Skin of body (tissue), 2 donors: ENCODE measurements around a stretch of chr2.

- RAMPAGE, long total RNA, result no peak
Measured at GRCh38 chr2:148552522-148552948, 92.0 kb upstream of the EPC2 start.

DNA sequence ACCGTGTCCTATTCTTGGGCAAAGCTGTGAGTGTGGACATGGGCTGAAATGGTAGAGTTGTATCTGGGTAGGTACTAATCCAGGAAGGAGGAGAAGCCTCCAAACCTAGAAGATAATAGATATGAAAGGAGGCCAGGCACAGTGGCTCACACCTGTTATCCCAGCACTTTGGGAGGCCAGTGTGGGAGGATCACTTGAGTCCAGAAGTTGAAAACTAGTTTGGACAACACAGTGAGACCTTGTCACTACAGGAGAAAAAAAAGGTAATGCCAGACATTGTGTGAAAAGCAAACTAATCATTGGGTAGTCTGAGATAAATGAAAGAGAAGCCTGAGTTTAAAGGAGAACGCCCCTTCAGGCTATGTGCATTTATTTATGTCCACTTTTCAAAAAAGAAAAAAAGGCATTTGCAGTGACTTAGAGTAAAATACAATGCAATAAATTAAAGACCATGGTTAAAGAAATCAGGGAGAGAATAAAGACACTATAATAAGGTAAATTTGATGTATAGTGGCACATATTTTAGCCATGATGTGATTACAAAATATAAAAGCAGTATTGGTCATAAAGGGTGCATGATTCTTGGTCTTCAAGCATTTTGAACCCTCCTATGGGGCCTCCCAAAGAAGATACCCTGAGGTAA, 51.6 kb downstream of the EPC2 start:
- RAMPAGE, long total RNA, result no peak

DNA sequence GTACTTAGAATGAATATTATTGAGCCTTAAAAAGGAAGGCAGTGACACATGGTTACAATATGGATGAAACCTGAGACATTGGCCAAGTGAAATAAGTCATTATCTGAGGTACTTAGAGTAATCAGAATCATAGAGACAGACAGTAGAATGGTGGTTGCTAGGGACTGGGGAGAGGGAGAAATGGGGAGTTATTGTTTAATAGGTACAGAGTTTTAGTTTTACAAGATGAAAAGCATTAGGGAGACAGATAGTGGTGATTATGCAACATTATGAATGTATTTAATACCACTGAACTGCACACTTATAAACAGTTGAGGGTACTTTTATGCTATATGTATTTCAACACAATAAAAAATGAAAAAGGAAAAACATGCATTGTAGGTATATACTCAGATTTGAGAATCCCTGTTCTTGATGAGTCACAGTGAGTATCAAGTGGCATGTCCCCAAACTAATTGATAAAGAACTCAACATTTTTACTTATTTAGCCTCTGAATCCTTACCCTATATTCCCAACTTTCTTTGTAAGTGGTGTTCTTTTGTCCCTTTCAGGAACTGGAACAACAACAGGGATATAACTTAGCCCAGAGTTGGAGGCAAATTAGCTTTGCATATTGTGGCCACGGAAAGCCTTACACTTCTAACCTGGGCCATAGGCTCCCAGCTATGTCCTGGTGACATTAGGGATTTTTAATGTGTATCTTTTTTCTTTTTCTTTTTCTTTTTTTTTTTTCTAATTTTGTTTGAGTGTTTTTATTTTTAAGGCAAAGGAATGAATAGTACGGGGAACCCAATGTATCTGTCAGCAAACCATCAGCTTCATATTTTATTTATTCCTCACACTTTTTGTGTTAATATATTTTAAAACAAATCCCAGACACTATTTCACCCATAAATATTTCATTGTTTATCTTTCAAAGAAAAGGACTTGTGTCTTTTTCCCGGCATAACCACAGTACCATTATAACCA, 59.9 kb downstream of the EPC2 start:
- RAMPAGE, long total RNA, result no peak

GRCh38 chr2:148705229-148705932, 60.8 kb downstream of the EPC2 start:
- RAMPAGE, long total RNA, result no peak

DNA sequence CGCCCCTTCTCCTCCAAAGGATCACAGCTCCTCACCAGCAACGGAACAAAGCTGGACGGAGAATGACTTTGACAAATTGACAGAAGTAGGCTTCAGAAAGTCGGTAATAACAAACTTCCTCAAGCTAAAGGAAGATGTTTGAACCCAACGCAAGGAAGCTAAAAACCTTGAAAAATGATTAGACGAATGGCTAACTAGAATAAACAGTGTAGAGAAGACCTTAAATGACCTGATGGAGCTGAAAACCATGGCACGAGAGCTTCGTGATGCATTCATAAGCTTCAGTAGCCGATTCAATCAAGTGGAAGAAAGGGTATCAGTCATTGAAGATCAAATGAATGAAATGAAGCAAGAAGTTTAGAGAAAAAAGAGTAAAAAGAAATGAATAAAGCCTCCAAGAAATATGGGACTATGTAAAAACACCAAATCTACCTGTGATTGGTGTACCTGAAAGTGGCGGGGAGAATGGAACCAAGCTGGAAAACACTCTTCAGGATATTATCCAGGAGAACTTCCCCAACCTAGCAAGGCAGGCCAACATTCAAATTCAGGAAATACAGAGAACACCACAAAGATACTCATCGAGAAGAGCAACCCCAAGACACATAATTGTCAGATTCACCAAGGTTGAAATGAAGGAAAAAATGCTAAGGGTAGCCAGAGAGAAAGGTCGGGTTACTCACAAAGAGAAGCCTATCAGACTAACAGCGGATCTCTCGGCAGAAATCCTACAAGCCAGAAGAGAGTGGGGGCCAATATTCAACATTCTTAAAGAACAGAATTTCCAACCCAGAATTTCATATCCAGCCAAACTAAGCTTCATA, 61.6 kb downstream of the EPC2 start:
- RAMPAGE, long total RNA, result no peak

GRCh38 chr2:148922308-148922807, 47.3 kb downstream of the KIF5C start:
- RAMPAGE, long total RNA, result no peak

GRCh38 chr2:148999503-149000065, 38.9 kb upstream of the LYPD6B start:
- RAMPAGE, long total RNA, result no peak

GRCh38 chr2:149437669-149437942, 107.2 kb downstream of the LYPD6 start:
- RAMPAGE, long total RNA, result no peak

GRCh38 chr2:149591473-149592015, 4.0 kb upstream of the MMADHC start:
- RAMPAGE, long total RNA, result no peak

GRCh38 chr2:151288756-151288980, 800 bp downstream of the NMI start:
- RAMPAGE, long total RNA, result no peak

DNA sequence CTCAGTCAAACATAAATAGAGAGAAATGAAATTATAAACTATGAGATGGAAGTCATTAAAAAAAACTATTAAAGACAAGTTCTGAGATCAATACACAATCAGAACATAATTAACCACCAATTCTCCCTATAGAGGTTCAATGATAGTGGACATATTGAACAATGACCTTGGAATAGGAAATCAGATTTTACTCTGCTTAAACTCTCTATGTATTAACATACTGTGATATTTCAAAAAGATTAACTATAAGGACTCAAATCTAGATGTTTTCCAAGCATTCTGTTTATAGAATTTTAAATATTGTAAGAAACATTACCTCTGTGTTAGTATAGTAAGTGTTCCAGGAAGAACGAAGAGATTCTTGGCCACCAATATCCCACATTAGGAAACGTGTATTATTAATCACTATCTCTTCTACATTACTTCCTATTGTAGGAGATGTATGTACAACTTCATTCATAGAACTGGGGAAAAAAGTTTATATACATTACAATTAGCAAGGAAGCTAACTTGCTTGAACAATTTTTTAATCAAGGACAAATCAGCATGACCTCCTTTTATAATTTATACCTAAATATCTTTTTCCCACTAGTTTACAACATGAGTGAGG, 14.3 kb downstream of the ARL5A start:
- RAMPAGE, long total RNA, result no peak

DNA sequence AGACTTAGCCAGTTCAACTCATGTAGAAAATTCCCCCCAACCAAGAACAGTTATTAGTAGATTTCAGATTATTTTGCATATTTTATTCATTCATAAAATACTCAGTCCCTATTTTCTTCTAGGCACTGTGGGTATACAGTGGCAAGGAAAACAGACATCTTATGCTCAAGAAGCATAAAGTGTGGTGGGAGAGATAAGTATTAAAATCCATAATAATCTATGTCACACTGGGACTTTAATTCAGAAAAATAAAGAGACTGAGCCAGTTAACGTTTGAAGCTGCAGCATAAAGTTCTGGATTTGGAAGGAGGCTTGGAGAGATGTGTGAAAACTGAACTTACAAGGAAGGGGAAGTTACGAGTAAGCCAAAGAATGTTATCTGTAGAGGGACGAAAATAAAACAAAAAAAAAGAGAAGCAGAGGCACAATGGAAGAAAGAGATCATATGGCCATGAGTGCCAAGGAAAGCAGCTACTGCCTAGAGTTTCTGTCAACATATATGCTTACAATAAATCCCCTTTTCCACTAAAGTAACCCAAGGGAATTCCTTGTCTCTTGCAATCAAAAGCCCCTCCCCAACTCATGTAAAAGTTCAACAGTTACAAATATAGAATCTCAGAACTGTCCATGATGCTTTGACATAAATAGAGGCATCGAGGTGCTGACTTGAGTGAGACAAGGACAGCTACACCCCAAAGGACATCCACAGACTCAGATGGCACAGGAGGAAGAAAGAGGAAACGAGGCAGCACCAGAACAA, 16.0 kb upstream of the ARL5A start:
- RAMPAGE, long total RNA, result no peak

GRCh38 chr2:151853315-151853885, 25.2 kb upstream of the ARL5A start:
- RAMPAGE, long total RNA, result no peak

- RAMPAGE, long total RNA, result no peak
Measured at GRCh38 chr2:152409917-152410578, 75.1 kb downstream of the FMNL2 start.

DNA sequence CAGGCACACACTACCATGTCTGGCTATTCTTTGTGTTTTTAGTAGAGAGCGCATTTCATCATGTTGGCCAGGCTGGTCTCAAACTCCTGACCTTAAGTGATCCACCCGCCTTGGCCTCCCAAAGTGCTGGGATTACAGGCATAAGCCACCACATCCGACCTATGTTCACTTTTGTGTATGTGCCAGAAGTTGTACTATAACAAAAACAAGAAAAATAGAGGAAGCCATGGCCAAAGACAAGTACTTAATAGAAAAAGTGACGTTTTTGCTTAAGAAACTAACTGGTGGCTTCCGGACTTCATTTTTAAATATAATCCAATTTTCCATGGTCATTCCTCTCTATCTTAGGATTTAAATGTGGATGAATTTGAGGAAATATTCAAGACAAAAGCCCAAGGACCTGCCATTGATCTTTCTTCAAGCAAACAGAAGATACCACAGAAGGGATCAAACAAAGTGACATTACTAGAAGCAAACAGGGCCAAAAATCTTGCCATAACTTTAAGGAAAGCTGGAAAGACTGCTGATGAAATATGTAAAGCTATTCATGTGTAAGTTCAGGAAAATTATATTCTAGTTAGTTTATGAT, 91.0 kb downstream of the PRPF40A start:
- RAMPAGE, long total RNA, result no peak

GRCh38 chr2:152650354-152651333, 66.6 kb downstream of the PRPF40A start:
- RAMPAGE, long total RNA, result no peak

- RAMPAGE, long total RNA, result no peak
Measured at GRCh38 chr2:152669047-152669523, 48.2 kb downstream of the PRPF40A start.

GRCh38 chr2:153686039-153686355, 185.7 kb upstream of the GALNT13 start:
- RAMPAGE, long total RNA, result no peak

- RAMPAGE, long total RNA, result no peak
Measured at GRCh38 chr2:154699179-154699893, 841 bp downstream of the KCNJ3 start.

GRCh38 chr2:156254271-156255100, 78.0 kb downstream of the NR4A2 start:
- RAMPAGE, long total RNA, result no peak